Measurements from ENCODE around the gene SLCO1A2.

GRCh38 chr12:21214203-21215175 is 83.5 kb downstream of the SLCO1B1 start:
- PRO-cap, 4 experiments = no peak in any of the 4 experiments
- RAMPAGE, long total RNA, 2 experiments = no peak in any of the 2 experiments

GRCh38 chr12:21334652-21335089 is at the start of gene SLCO1A2:
Gene SLCO1A2, minus strand, starts transcription at chr12:21334917.
- PRO-cap, 4 experiments = no peak in any of the 4 experiments
- RAMPAGE, long total RNA, 2 experiments = no peak in any of the 2 experiments

GRCh38 chr12:21560106-21560703 is 34.1 kb downstream of the SPX start:
- PRO-cap, 4 experiments = peak in 3 of 4 experiments; most common plus-strand start chr12:21560538 (in 1); most common minus-strand start chr12:21560403 (in 2)
- RAMPAGE, long total RNA, 2 experiments = no peak in any of the 2 experiments

GRCh38 chr12:22150187-22150684 is 104.2 kb downstream of the CMAS start:
- PRO-cap, 4 experiments = no peak in any of the 4 experiments
- RAMPAGE, long total RNA, 2 experiments = no peak in any of the 2 experiments

DNA sequence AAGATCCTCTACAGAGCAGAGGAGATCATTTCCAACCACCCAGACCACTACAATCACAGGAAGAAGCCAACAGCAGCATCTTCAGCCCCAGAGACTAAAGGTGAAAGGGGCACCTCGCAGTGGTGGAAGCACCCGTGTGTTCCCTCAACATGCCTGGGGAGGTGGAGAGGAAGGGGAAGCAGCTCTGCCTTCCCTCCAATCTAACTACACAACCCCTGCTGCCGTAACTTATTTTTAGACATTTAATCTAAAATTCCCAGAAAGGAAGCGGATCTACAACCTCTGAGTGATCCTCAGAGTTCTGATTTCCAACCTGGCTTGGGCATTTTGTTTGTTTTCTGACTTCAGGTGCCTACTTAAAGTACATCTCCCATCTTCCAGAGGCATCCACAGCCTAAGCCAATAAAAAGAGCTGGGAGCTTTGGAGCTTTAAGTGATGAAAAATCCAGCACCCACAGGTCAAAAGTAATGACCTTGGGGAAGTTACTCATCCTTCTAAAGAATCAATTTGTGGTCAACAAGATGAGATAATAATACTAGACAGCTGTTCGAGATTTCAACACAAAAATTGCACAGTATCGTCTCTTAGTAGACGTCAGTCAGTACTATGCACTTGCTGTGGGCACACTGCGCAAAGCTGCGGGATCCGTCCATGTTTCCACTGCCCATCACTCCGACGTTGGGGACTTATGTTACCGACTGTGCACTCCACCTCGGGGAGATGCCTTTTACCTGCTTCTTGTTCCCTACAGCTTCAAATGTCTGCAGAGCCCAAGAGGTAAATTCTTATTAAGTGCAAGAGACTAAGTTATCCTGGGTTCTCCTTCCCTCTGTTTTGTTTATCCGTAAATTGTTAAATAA is 1.4 kb downstream of the ST8SIA1 start:
- PRO-cap, 4 experiments = no peak in any of the 4 experiments
- RAMPAGE, long total RNA, 2 experiments = no peak in any of the 2 experiments

- PRO-cap, 4 experiments = no peak in any of the 4 experiments
- RAMPAGE, long total RNA, 2 experiments = no peak in any of the 2 experiments
Observed at GRCh38 chr12:22409135-22409444, 74.6 kb upstream of the ST8SIA1 start.

DNA sequence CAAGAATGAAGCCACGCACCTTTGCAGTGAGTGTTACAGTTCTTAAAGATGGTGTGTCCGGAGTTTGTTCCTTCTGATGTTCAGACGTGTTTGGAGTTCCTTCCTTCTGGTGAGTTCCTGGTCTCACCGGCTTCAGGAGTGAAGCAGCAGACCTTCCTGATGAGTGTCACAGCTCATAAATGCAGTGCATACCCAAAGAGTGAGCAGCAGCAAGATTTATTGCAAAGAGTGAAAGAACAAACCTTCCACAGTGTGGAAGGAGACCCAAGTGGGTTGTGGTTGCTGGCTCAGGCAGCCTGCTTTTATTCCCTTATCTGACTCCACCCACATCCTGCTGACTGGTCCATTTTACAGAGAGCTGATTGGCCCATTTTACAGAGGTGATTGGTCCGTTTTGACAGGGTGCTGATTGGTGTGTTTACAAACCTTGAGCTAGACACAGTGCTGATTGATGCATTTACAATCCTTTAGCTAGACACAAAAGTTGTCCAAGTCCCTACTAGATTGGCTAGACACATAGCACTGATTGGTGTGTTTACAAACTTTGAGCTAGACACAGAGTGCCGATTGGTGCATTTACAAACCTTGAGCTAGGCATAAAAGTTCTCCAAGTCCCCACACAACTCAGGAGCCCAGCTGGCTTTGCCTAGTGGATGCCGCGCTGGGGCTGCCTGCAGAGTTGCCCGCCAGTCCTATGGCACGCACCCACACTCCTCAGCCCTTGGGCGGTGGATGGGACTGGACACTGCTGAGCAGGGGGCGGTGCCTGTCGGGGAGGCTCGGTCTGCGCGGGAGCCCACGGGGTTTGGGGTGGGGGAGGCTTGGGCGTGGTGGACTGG is 67.6 kb downstream of the ETNK1 start:
- PRO-cap, 4 experiments = peak in 1 of 4 experiments; most common plus-strand start position 679 of the sequence (in 1)
- RAMPAGE, long total RNA, 2 experiments = no peak in any of the 2 experiments

GRCh38 chr12:23585667-23586367 is 363.7 kb downstream of the SOX5 start:
- PRO-cap, 4 experiments = no peak in any of the 4 experiments
- RAMPAGE, long total RNA, 2 experiments = no peak in any of the 2 experiments

GRCh38 chr12:23943972-23944439 is 5.5 kb downstream of the SOX5 start:
- PRO-cap, 4 experiments = no peak in any of the 4 experiments
- RAMPAGE, long total RNA, 2 experiments = no peak in any of the 2 experiments

- PRO-cap, 4 experiments = peak in 4 of 4 experiments; most common plus-strand start chr12:23950723 (in 1); most common minus-strand start chr12:23950667 (in 3)
- RAMPAGE, long total RNA, 2 experiments = no peak in any of the 2 experiments
Observed at GRCh38 chr12:23950556-23951537, 1.4 kb upstream of the SOX5 start.

DNA sequence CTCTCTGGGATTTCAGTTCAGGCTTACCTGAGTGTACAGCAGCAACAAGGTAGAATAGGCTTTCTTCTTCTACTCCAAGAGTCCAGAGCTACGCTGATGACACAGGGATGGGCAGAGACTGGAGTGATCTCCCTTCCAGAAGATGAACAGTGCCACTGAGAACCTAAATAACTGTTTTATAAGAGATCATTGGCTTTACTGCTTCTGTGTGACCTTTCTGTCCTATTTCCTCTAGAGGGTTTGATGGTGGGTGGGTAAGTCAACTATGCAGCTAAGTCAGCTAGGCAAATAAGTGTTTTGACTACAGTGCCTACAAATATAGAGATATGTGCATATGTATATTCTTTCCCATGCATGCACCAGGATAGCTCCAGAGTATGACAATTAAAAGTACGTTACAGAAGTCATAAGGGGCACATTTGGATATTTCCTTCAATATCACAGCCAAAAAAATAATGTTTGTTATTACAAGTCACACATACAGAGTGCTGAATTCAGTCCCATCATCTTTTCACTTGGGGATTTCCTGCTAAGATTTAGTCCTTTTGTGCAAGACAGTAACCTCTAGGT is 412.4 kb upstream of the SOX5 start:
- PRO-cap, 4 experiments = no peak in any of the 4 experiments
- RAMPAGE, long total RNA, 2 experiments = no peak in any of the 2 experiments

DNA sequence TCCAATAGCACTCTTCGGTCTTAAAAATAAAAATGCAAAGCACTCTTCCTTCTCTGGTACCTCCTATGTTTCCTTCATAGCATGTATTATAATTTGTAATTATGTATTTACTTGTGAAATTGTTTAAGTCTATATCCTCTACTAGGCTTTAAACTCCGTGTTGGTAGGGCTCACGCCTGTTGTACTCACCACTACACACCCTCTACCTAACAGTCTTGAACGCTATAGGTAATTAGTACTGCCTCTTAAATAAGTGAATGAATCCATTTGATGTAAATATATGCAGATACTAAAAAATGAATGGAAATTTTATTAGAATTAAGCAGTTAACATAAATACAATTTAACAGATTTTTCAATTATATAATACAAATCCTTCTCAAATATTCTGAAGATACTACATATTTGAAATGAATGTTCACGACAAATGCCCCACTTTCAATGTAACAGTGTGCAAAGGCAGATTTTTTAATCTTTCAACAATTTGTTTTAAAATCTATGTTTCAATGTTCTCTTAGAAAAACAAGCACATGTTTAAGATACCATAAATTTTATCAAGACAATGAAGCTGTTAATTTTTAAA is 17.1 kb downstream of the KRAS start:
- PRO-cap, 4 experiments = no peak in any of the 4 experiments
- RAMPAGE, long total RNA, 2 experiments = no peak in any of the 2 experiments

DNA sequence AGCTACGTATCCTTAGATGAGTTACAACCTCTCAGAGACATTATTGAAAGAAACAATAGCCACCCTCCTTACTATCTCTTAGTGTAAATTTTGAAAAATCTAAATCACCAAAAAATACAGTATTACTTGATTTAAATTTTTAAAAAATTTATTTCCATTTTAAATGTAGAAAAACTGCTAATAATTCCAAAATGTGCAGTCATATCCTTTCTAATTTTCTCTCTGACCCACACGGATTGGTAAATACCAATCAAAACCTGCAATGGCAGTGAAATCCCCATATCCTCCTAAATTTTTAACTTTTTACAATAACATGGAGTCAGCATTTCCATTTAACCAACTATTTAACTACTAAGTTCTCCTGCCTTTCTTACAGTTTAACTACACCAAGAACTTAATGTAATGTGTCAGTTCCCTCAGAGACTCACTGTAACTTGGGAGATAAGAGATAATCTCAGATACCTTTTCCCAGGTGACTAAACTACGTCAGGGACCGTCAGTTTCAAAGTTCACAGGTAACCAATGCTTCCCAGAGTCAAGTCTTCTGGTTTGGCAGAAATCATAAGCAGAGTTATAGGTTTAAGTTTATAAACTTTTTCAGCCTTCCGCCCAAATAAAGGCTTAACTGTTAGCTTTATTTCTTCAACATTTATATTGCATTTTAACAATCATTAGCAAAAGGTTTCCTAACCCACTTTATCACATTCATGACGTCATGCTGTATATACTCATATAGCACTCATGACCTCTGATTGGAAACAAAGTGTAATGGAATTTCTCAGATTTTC is 7.7 kb downstream of the KRAS start:
- PRO-cap, 4 experiments = peak in 2 of 4 experiments; most common minus-strand start position 436 of the sequence (in 2)
- RAMPAGE, long total RNA, 2 experiments = no peak in any of the 2 experiments

- PRO-cap, 4 experiments = peak in 2 of 4 experiments; most common minus-strand start chr12:25757648 (in 2)
- RAMPAGE, long total RNA, 2 experiments = no peak in any of the 2 experiments
Observed at GRCh38 chr12:25757389-25757754, 201.1 kb upstream of the RASSF8 start.

- PRO-cap, 4 experiments = no peak in any of the 4 experiments
- RAMPAGE, long total RNA, 2 experiments = no peak in any of the 2 experiments
Observed at GRCh38 chr12:25957765-25958062, 768 bp upstream of the RASSF8 start.

- PRO-cap, 4 experiments = no peak in any of the 4 experiments
- RAMPAGE, long total RNA, 2 experiments = no peak in any of the 2 experiments
Observed at GRCh38 chr12:26120514-26120981, 4.3 kb downstream of the BHLHE41 start.

- PRO-cap, 4 experiments = peak in 1 of 4 experiments; most common plus-strand start chr12:26131020 (in 1)
- RAMPAGE, long total RNA, 2 experiments = no peak in any of the 2 experiments
Observed at GRCh38 chr12:26130686-26131191, 5.9 kb upstream of the BHLHE41 start.

DNA sequence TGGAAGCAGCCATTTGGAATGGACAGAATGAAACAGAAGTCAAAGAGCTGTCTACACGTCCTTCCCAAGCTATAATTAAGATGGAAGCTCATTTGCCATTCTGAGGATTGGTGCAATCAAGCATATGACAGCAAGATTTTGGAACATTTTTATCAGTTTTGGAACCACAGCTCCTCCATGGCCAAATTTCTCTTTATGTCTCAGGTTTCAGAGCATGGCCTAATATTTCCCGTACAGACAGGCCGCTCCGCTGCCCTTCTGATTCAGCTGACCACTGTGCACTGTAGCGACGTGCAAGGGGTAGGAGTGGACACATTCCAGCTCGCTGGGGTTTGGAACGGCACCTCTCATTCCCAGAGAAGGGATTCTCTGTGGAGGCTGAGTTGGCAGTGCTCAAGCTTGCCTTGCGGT is 92.1 kb downstream of the SSPN start:
- PRO-cap, 4 experiments = no peak in any of the 4 experiments
- RAMPAGE, long total RNA, 2 experiments = no peak in any of the 2 experiments

DNA sequence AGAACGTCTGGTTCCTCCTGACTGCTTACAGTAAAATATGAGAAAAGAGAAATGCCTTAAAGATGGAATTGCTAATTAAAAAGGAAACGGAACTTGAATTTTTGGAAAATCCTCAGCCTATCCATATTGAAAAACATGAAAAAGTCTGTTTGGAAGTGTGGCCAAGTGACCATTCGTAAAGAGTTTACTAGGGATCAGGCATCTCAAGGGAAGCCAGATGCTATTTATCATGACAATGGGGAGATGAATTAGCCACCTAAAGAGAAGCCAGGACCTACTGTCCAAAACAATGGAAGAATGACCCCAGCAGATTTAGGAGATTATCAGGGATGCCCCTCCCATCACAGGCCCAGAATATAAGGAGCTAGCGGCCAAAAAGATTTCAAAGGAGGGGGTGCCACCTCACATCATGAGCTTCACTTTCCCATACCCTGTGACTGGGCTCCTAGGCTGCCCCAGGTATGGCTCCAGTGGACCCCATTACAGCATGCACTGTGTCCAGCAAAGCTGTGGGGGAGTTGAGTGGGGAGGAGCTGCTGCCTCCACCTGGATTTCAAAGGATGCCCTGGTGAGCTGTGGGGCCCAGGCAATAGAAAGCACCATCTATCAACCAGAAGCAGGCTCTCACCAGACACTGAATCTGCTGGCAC is 189.1 kb downstream of the ITPR2 start:
- PRO-cap, 4 experiments = peak in 1 of 4 experiments; most common minus-strand start position 559 of the sequence (in 1)
- RAMPAGE, long total RNA, 2 experiments = no peak in any of the 2 experiments

DNA sequence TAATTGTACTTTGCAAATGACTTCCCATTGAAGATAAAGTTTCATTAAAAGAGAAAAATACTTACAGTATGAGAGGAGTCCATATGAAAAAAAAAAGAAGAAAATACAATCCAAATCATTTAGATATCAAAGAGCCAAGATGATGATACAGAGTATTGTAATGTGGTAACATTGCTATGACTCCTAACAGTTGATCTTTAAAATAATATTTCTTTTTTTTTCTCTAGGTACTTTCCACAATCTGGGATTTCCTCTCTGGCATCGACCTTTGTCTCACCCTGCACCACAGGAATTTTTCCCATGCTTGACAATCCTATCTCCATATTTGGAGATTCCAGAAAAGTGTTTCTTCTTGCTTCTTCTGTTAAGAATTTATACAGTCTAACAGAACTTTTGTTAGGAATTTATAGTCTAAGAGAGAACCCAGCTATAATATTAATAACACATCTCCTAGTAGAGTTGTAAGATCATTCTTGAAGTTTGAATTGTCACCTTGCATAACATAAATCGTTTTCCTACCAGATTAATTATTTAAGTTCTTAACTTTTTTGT is 184.4 kb downstream of the ITPR2 start:
- PRO-cap, 4 experiments = no peak in any of the 4 experiments
- RAMPAGE, long total RNA, 2 experiments = no peak in any of the 2 experiments

Data from right lobe of liver (tissue), 4 donors.